Hepatocyte (in vitro differentiated cells and primary cell): ENCODE measurements around the genes MYCBP and MACF1.

GRCh38 chr1:38008844-38009701, 3.5 kb upstream of the UTP11 start:
- RAMPAGE, long total RNA, result no peak
- RRBS, result no CpG with 5 or more reads among the region's 4 CpGs

DNA sequence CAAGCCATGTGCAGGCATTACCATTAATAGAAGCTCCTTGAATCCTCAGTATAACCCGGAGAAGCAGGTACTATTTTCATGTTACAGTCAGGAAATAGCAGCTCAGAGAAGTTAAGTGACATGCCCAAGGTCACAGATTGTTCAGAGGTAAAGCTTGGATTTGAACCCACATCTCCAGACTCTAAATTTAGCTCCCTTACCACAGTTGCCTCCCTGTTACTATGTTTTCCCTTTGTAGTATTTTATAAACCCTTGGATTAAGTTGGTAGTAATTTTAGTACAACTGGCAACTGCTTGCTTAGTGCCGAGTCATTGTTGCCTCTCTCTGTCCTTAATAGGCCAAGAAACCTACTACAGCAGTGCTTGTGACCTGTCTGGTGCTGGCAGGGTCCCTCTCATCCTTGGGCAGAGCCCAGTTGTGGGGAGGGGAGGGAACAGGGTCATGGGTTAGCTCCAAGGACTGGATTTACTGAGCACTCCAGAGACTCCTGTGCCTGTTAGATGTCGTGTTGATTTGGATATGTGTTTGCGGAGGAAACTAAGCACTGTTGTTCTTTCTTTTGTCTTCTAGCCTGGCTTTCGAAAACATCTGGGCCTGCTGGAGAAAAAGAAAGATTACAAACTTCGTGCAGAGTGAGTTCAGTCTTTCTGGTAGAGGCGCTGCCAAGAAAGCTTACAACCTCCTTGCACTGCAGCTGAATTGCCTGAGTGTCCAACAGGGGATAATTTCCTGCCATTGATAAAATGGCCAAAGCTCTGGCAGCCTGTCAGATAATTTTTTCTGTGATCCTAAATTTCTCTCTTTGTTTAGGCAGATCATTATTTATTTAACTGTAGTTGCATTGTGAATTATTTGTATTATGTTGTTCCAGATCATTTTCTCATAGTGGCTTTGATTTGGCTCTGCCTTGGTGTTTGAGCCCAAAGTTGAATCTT, 3.5 kb downstream of the UTP11 start:
- RAMPAGE, long total RNA, result no peak
- RRBS, result no CpG with 5 or more reads among the region's 7 CpGs

DNA sequence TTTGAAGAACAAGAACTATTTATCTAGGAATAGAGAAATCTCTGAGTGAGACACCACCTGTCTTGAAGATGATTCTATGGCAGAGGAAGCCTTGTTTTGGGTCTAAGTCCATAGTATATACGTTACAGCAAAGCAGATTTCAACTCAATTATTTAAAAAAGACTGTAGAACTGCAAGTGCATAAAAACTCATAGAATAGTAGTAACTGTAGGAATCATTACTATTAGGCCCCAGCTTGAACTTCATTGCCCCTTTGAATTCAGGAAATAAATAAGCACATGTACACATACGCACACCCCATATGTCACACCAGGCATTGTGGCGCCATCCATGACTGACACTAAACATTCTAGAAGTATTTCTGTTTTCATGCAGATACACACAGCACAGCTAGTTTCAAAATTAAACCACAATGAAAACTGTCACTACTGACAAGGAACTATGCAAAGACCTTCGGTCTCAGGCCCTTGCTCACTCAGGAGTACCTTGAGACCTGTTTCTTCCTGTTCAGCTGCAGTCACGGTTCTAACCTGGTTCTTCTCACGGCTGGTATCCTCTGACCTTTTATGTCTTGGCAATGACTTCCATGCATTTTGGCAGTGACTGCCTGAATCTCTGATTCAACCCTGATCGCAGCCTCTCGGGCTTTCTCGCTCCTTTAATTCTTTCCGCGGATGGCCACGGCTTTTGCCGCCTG, 384.9 kb downstream of the RRAGC start:
- RAMPAGE, long total RNA, result no peak
- RRBS, result no CpG with 5 or more reads among the region's 13 CpGs

- RAMPAGE, long total RNA, result no peak
- RRBS, result no CpG with 5 or more reads among the region's 8 CpGs
These were observed 332.4 kb downstream of the RRAGC start for GRCh38 chr1:38527092-38527710.

GRCh38 chr1:38872907-38874132, at the start of gene MYCBP:
Gene MYCBP (minus strand): TSS chr1:38873348.
- RAMPAGE, long total RNA, result start-site peak on the minus strand at chr1:38873344-38873383, 62 and 15 reads in 2 replicates
- RRBS, result under 1% methylated on average over 30 of the region's 83 CpGs

DNA sequence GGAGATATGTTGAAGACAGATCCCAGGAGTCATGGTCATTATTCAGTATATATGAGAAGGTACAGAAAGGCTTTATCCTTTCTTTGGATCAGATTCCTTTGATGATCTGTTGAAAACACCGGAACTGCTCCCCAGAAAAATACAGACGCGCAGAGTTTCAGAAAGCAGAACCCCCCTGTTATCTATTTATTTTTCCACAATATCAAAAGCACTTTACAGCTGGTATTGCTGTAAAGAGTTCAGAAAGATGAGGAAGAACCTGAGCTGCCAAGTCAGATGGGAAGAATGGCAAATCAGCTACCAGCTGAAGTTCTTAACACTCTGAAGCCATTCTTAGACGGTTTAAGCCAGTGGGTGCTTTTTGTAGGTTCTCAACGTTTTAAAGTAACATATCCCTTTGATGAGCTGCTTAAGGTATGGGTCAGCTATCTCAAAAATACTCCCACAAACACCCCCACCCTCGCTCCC, 757 bp upstream of the AKIRIN1 start:
- RAMPAGE, long total RNA, result no peak
- RRBS, result no CpG with 5 or more reads among the region's 6 CpGs

DNA sequence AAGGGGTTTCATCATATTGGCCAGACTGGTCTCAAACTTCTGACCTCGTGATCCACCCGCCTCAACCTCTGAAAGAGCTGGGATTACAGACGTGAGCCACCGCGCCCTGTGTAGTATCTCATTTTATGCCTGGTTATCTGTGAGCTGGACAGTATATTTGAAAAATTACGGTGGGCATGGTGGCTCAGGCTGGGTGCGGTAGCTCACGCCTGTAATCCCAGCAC, 16.8 kb upstream of the NDUFS5 start:
- RAMPAGE, long total RNA, result no peak
- RRBS, result no CpG with 5 or more reads among the region's 8 CpGs

DNA sequence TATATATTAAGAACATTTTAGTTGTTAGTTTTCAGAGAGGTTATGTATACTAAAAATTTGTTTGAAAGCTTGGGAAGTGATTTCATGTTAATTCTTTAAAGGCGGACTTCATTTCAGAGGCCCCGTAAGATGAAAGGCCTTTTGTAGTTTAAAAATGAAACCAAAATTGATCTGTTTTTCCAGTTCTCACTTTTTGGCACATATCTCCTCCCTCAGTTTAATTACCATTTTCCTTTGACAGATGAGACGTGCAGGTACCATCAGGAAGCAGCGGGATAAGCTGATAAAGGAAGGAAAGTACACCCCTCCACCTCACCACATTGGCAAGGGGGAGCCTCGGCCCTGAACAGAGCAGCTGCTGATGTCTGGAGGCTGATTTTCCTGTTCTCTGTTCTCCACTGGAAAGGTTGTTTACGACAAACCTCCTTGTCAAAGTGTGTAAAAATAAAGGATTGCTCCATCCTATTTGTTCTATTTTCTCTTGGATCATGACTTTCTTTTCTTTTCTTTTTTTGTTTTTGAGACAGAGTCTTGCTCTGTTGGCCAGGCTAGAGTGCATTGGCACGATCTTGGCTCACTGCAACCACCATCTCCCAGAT, 8.1 kb downstream of the NDUFS5 start:
- RAMPAGE, long total RNA, result no peak
- RRBS, result no CpG with 5 or more reads among the region's 7 CpGs

GRCh38 chr1:39102488-39103375, 76.6 kb downstream of the NDUFS5 start:
- RAMPAGE, long total RNA, result no peak
- RRBS, result no CpG with 5 or more reads among the region's 11 CpGs

GRCh38 chr1:39103634-39104331, 77.6 kb downstream of the NDUFS5 start:
- RAMPAGE, long total RNA, result no peak
- RRBS, result no CpG with 5 or more reads among the region's 7 CpGs

DNA sequence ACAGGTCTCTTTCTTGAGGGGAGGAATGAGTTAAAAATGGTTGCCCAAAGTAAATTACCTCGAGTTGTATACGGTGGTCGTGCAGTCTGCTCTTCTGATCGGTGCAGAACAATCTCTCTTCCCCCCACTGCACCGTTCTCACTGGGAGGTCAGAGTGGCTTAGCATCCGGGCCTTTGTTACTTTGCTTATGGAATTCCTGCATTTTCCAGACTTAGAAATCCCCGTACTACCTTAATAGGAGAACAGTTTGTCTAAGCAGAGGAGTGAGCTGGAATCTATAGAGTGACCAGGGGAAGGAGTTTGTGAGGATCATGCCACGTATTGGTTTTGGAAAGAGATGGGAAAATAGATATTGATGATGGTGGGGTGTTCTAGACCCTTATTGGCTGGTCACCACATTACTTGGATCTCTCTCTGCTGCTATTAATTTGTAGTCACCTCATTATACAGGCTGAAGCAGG, 81.3 kb downstream of the NDUFS5 start:
- RAMPAGE, long total RNA, result no peak
- RRBS, result no CpG with 5 or more reads among the region's 8 CpGs

DNA sequence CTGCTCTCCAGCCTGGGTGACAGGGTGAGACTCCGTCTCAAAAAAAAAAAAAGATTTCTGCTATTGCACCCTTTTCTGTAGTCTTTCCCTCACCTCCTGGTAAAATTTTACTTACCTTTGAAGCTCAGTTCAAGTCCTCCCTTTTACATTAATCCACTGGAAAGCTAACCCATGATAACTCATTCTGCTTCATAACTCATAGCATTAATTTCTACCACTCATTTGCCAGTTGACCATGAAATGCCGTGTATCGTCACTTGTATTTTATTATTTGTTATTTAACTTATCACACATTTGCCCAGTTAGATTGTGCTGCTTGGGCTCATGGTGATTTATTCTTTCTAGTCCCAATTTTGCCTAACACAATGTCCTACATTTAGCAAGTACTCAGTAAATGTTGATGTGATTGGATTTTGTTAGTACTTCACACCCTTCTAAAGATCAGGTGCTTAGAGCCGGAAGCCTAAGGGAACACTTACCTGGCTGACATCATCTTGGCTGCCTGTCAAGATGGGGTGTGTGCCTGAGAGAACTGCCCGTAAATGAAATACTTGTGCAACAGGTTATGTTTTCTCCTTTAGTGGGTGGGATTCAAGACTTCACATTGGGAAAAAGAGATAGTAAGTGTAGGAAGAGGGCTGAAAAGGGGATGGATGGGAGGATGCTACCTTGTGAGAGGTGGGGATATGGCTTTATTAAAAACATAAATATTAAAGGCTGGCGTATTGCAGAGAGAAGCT, 75.7 kb upstream of the MACF1 start:
- RAMPAGE, long total RNA, result no peak
- RRBS, result no CpG with 5 or more reads among the region's 6 CpGs

DNA sequence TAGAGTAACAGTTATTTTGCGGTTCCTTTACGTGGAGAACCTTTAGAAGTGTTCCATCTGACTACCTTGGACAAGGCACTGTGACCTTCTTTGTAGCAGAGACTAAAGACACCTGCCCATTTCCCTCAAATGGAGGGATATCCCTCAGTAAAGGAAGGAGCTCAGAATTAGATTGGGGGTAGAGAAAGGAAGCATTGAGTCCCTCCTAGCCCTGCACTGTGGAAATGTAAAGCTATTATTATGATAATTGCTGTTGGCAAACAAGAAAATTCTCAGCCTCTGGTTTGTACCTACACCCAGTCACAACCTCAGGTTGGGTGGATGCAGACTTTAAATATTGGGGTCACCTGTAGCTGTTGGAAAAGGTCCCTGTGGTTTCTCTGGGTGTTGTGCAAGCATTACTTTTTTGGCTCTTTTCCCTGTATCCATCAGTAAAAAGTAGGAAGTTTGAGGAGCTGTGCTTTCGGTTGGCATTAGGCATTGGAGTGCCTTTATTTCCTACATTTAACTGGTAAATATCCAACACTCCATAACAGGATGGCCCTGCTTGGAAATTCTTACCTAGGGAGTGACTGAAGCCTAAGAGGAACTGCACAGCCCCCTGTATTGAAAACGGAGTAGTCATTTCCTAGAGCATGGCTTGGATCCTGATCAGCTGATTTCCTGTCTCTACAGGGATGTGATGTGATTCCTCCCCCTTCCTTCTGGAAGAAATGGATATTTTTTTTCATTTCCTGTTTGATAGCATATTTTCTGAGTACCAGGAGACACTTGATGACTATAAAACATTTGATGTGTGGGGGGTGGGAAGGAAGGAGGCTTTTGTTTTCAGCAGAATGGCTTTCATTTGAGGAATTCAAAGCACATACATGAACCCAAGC, 72.3 kb upstream of the MACF1 start:
- RAMPAGE, long total RNA, result no peak
- RRBS, result no CpG with 5 or more reads among the region's 4 CpGs

DNA sequence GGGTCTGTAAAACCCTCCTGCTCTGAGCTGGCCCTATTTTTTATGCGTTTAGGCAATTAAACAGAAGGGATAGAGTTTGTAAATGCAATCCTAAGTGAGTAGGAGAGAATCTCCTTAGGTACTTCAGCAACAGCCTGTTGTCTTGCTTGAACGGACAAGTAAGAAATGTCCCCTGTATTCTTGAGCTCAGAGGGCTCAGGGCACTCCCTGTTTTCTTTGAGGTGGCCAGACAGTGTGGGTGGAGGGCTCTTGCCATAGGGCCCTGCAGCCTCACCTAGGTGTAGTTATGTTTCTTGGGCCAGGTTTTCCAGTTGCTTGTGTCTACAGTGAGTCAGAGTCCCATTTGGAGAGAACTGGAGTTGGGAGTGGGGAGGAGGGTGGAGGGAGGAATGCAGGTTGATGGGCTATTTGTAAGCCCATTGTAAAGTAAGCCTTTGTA, 45.4 kb upstream of the MACF1 start:
- RAMPAGE, long total RNA, result no peak
- RRBS, result no CpG with 5 or more reads among the region's 2 CpGs

GRCh38 chr1:39196158-39196701, 8.3 kb upstream of the MACF1 start:
- RAMPAGE, long total RNA, result no peak
- RRBS, result no CpG with 5 or more reads among the region's 5 CpGs

- RAMPAGE, long total RNA, result no peak
- RRBS, result no CpG with 5 or more reads among the region's 10 CpGs
These were observed at the start of gene MACF1 for GRCh38 chr1:39204294-39205055. Gene MACF1 (plus strand): TSS chr1:39204695.

DNA sequence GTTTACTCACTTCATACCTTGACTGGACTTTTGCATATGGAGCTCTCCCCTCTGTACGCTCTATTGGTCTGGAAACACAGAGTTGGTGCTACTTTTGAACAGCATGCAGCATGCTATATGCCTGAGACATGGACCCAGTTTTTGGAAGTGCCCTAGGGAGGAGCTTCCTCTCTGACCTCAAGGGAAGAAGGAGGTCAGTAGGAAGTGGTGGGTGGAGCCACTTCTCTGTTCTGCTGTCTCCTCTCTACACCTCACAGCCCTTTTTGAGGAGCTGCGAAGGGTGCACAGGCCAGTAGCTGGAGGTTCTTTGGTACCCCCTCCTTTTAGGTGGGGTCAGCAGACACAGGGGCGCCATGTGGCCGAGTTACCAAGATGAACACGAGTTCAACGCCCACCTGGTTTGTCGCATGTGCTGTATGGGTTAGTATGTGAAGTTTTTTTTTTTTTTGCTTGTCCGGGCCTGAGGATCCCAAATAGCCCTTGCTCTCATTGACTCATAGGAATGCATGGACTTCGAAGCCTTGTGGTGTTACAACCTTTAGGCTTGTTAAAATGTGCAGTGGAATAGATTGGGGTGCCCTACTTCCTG, 10.6 kb downstream of the MACF1 start:
- RAMPAGE, long total RNA, result no peak
- RRBS, result no CpG with 5 or more reads among the region's 9 CpGs

DNA sequence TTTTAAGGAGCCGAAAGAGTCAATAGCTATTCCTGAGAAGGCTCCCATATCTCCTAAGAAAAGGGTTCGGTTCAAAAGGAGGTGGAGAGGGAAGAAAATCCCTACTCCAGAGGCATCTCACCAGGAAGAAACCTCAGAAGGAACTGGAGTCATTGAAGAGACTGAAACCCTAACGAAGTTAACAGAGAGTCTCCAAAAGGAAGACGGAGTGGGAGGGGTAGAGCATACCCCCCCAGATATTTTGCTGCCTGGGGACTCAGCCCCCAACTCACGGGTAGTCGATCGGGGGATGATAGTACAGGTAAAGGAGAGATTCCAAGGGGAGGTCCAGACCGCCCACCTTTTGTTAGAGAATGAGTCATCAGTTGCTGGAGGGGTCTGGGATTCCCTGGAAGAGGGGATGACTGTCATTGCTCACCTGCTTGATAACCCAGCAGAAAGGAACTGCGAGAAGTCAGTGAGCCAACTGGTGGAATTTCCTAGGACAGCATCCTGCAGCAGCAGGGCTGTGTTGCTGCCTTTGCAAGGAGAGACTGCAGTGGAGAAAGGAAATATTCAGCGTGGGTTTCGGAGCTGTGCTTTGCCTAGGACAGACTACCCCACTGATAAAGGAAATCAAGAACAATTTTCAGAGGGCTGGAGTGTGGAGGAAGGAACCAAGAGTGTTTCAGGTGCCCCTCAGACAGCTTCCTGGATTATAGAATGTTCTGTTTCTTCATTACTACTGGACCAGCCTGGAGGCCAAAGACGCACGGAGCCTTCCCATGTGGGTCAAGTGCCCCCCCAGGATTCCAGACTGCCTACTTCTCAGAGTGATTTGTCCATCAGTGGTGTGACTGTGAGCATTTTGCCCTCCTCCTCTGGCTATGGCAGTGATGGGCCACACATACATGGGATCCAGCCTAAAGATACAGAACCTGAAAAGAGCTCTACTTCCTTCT, 64.5 kb downstream of the MACF1 start:
- RAMPAGE, long total RNA, result no peak
- RRBS, result no CpG with 5 or more reads among the region's 13 CpGs

DNA sequence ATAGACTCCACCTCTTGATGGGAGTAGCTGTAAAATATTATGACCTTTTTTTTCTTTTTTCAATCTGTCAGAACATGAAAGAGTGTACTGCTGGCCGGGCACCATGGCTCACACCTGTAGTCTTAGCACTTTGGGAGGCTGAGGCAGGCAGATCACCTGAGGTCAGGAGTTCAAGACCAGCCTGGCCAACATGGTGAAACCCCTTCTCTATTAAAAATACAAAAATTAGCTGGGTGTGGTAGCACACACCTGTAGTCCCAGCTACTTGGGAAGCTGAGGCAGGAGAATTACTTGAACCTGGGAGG, 91.8 kb downstream of the MACF1 start:
- RAMPAGE, long total RNA, result no peak
- RRBS, result no CpG with 5 or more reads among the region's 1 CpG

DNA sequence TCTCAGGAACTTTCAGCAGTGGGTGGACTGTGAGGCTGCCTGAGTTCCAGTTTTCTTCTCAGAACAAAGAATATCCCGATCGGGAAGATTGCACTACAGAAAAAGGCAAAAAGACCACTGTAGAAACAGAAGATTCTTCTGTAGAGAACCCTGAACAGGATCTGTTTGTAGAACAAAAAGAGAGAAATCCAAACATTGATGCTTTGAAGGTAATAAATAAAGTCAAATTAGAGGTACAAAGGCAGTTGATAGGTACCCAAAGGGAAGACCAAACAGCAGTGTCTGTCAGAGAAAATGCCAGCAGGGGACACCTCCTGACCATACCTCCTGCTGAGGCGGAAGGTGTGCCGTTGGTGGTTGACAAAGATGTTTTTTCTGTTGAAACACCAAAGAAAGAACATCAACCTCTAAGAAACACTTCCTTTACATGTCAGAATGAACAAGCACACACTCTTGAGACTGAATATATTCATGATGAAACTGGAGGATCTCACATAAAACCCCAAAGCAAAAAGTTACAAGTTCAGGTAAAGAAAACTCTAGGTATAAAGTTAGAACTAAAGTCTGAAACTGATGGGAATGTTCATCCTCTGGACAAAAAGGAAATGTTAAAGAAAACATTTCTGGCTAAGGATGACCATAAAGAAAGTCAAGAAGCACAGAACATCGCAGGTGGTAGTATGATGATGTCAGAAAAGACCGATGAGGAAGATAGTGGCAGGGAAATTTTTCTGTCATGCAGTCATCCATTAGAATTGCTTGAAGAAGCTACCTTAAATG, 128.4 kb downstream of the MACF1 start:
- RAMPAGE, long total RNA, result no peak
- RRBS, result no CpG with 5 or more reads among the region's 6 CpGs